ENCODE data around the genes NPTN, STOML1, CYP11A1 and UBL7.

DNA sequence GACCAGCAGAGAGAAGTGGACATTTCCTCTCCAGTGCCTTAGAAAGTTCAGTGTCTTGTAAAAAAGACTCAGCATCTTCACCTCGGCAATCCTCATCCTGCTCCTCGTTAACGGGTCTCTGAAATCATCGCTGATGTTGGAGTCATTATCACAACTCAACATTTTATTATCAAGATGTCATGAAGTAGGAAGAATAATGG, 61.3 kb downstream of the NPTN start:
- PRO-cap: no peak

GRCh38 chr15:73632866-73634097, at the start of gene NPTN:
TSS of gene NPTN (minus strand) at chr15:73633389.
- PRO-cap: unidirectional peak, minus-strand start at chr15:73633218; bidirectional peak, plus-strand start at chr15:73633559, minus-strand start at chr15:73633367

GRCh38 chr15:73685569-73686254, 1.5 kb downstream of the CD276 start:
- PRO-cap: no peak

DNA sequence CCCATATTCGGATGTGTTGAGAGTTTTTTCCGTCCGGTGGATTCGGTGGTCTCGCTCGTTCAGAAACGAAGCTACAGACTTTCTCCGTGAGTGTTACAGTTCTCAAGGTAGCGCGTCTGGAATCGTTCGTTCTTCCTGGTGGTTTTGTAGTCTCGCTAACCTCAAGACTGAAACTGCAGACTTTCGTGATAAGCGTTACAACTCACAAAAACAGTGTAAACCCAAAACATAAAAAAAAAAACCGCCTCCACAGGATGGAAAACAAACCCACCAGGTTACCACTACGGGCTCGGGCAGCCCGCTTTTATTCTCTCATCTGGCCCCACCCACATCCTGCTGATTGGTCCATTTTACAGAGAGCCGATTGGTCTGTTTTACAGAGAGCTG, 21.7 kb downstream of the INSYN1 start:
- PRO-cap: no peak

- PRO-cap: no peak
Measured at GRCh38 chr15:73989130-73989833, 2.8 kb downstream of the STOML1 start.

DNA sequence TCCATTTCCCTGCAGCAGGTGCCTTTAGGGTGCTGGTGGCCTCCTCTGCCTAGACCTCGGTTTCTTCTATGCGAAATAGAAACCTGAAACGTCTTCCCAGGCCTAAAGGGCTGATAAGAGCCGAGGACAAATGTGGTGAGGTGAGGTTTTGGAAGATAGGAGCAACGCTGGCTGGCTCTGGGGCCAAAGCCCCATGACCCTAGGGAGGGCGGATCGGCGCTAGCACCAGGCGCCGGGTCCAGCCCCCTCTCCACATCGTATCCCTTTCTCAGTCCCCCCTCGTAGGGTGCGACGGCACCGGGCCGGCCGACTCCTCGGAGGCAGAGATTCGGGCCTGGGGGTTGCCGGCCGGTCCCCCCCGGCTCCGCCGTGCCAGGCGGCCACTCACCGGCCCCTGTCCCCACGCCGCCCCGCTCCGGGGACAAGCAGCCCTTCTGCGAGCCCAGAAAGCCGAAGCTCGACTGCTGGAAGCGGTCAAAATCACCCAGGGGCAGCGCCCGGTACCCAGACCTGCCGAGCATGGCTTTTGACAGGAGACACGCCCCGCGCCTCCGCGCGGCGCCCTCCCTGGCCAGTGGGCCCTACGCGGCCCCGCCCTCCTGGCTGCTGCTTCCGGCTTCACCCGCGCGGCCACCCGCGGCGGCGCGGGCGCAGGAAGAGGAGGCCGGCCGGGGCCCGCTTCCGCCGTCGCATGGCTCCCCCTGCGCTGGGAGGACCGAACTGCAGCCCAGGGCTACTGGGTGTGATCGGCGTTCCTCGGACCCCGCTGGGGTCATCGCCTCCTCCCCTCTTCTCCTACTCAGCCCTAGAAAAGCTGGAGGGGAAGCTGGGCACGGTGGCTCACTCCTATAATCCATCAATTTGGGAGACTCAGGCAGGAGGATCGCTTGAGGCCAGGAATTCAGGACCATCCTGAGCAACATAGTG, at the start of gene STOML1:
TSS of gene STOML1 (minus strand) at position 593 of the 927 bp plus-strand sequence.
- PRO-cap: unidirectional peak, minus-strand start at position 579 of the sequence

DNA sequence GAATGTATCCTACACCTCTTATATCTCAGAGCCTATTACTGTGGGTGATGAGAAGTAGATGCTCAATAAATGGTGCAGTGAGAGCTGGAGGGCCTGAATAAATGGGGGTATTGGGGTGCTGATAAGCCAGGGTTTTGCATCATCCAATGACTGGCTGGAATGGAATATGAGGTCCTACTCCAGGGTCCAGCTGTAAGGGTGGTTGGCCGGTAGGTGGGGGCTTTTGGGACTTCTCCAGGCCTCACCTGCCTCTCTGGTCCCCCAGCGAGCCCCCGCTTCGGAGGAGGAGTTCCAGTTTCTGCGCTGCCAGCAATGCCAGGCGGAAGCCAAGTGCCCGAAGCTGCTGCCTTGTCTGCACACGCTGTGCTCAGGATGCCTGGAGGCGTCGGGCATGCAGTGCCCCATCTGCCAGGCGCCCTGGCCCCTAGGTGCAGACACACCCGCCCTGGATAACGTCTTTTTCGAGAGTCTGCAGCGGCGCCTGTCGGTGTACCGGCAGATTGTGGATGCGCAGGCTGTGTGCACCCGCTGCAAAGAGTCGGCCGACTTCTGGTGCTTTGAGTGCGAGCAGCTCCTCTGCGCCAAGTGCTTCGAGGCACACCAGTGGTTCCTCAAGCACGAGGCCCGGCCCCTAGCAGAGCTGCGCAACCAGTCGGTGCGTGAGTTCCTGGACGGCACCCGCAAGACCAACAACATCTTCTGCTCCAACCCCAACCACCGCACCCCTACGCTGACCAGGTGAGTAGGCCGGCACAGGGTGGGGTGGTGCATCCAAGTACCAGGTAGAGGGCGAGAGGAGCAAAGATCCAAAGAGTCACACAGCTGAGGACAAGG, 3.4 kb downstream of the PML start:
- PRO-cap: no peak

DNA sequence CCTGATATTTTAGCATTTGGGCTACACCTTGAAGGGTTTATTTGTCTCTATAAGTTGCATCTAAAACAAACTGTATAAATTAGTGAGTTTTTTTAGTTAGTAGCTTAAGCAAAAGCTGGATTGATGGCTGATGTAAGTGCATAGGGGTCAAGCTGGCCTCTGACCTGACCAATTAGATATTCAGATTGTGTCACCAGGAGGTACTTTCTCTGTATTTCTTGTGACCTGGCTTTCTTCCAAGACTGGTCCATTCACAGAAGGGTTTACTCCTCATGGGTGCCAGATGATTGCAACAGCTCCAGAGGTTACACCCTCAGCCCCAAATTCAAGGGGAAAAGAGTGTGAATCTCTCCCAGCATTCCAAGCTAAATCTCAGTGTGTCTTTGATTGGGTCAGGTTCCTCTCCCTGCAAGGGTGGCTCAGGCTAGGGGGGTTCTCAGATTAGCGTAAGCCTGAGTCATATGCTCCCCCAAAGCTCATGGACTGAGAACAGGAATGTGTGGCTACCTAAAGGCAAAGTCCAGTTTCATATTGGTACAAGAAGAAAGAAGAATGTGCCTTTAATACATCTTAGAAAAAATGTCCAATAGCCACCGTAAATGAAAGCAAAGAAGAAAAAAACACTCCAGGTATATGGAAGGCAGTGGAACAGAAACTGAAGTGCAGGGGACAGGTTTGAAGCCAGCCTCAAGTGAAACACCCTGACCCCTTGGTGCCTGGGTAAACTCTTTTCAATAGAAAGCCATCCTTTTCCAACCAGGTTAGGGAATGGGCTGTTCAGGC, 16.5 kb downstream of the PML start:
- PRO-cap: no peak

DNA sequence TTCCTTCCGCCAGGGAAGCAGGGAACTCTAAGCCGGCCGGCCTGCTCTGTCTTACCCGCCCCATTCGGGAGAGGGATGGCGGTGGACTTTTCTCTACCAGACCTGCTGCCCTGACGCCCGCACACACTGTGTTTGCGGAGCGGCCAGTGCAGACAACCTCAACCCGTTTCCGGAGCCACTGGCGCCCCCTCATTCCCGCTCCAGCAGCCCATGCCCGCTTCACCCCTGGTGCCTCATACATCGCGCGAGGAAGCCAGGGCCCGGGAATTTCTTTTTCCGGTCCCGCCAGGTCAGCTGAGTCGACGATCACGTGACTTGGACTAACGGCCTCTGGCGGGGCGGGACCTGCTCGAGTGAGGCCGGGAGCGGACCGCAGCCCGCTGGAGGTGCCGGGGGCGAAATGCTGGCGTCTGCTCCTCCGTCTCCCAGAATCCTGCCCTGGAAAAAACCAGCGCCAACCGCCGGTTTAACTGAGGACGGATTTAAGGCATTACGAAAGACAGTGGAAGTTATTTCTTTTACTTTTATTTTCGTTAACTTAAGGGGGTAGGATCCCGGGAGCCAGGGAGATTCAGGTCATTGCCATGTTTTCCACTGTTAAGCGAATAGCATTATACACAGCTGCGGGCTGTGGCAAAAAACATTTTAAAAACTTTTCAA, 17.7 kb upstream of the GOLGA6A start:
- PRO-cap: bidirectional peak, plus-strand start at position 341 of the sequence, minus-strand start at position 242 of the sequence

- PRO-cap: no peak
Measured at GRCh38 chr15:74131662-74132508, 1.5 kb downstream of the ISLR2 start.

DNA sequence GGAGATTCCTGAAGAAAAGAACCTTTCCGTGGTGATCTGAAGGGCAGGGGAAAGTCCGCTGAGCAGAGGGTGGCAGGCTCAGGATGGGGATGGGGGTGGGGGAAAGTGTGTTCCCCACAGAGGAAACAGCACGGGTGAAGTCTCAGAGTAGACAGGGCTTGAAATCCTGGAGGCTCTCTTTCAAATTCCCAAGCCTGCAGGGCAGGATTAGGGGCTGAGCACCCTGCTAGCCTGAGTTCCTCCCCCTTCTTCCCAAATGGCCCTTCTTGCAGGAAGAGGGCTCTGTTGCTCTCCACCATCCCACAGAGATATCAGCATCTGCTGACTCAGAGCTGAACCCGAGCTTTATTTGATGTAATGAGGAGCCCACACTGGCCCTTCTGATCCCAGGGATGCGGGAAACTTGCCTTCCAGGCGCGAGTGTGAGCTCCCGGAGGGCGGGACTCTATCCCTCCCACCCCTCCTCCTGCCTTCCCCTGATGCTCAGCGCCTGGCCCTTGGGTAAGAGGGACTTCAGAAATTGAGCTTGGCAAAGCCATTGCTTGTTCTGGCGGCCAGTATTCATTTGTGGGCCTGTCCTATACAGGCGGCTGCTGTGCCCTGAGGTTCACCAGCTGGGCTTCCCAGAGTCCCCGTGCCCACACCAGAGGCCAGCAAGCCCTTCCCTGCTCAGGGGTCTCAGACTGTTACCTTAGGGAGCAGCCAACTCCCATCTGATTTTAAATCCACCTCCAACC, 1.4 kb upstream of the STRA6 start:
- PRO-cap: no peak

GRCh38 chr15:74350621-74351076, 16.8 kb downstream of the CYP11A1 start:
- PRO-cap: no peak

DNA sequence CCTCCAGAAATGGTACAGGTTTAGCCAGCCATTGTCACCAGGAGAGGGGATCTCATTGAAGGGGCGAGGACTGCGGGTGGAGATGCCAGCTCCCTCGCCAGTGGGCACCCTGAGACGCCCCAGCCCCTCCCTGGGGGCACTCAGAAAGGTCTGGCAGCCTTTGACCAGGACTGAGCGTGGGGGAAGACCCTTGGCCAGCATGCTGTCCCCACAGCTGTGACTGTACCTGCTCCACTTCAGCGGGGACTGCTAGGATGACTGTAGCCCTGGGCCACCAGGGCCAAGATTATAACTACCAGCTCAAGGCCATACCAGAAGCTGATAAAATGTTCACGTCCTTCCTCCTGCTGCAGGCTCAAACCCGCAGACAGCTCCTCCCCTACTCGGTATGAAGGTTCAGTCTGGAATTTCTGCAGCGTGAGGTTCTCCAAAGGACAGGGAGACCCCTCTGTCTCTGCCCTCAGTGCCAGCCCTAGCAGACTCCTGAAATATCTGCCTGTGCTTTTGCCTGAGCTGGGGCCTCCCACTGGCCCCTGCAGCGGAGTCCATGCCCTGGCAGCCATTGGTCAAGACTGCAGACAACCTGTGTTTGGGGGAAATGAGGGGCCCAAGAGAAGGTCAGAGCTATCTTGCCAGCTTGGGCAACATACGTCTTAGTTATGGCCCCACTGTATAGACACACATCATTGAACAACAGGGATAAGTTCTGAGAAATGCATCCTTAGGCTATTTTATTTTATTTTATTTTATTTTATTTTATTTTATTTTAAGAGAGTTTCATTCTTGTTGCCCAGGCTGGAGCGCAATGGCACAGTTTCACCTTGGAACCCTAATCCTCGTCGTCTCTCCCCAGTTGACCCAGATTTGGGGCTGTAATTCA, at the start of gene CYP11A1:
TSS of gene CYP11A1 (minus strand) at position 262 of the 880 bp plus-strand sequence.
- PRO-cap: no peak

DNA sequence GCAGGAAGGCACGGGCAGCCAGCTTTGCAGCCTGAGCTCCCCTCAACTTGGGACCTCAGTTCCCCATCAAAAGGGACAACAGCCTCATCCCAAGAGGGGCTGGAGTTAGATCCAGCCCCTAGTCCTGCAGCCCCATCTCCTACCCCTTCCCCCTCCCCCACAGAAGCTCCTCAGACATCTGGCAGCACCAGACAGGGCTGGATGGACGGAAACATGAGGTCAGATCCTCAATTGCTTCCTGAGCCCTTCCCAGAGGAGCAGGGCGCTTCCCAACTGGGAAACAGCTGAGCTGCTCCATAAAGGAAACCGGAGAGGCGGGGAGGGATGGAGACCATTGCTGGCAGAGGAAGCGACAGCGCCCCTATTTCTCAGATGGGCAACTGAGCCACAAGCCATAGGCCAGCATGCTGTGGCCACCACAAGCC, 18.2 kb upstream of the CYP11A1 start:
- PRO-cap: no peak

- PRO-cap: no peak
Measured at GRCh38 chr15:74397312-74398019, 30.0 kb upstream of the CYP11A1 start.

GRCh38 chr15:74402851-74403510, 30.8 kb downstream of the SEMA7A start:
- PRO-cap: no peak

DNA sequence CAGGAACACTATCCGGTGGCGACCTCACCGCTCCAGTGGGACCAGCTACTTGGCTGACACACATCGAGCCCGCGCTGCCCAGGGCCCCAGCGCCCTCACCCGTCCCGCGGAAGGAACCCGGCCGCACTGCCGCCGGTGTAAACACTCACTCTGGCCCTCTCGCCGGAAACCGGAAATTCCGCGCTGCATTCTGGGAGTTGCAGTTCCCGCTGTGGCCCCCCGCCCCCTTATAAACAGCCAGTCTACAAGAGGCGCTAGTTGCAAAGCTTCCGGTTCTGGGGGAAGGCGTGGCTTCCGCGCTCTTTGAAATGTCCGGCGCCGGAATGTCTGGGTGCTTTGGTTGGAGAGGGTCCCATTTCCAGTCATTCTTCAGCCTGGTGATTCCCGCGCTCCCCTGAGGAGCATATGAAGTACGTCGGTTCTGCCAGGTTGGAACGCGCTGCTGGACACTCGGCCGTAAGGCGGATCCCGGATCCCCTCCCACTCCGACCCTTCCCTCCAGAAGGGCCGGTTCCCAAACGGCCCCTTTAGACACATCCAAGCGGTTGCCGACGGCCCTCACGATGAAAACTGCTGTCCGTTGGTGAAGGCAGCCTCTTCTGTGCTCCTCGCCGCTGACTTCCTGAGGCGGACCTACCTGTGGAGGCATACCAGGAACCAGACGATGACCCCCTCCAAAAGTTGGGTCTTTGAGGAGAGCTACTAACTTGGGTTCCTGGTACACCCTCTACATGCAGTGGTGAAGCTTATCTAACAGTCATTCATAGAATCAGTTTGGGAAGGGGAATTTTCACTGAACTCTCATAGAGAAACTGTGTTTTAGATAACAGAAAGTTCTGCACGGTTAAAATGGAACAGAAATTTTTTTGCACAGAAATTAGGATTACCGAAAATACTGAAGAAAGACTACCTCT, at the start of gene UBL7:
TSS of gene UBL7 (minus strand) at position 152 of the 914 bp plus-strand sequence.
- PRO-cap: bidirectional peak, plus-strand start at position 334 of the sequence, minus-strand start at position 128 of the sequence

GRCh38 chr15:74489828-74490552, 29.0 kb upstream of the UBL7 start:
- PRO-cap: no peak

DNA sequence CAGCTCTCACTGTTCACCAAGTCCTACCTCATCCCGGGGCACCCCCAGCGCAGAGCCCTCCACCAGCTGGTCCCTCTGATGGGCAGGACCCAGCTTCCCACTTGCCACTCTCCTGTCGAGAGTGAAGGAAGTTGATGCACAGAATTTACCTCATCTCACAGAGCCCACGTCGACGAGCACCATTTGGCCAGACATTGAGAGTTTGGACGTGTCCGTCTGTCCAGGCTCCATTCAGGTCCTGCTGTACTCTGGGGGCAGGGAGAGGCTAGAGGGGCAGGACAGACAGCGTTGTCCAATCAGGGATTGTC, 20.0 kb upstream of the CLK3 start:
- PRO-cap: no peak

GRCh38 chr15:74625347-74625758, 9.7 kb downstream of the CLK3 start:
- PRO-cap: no peak

All from pulmonary lymph node (tissue), 1 donor.